ENCODE results near the gene DNAJC5.

DNA sequence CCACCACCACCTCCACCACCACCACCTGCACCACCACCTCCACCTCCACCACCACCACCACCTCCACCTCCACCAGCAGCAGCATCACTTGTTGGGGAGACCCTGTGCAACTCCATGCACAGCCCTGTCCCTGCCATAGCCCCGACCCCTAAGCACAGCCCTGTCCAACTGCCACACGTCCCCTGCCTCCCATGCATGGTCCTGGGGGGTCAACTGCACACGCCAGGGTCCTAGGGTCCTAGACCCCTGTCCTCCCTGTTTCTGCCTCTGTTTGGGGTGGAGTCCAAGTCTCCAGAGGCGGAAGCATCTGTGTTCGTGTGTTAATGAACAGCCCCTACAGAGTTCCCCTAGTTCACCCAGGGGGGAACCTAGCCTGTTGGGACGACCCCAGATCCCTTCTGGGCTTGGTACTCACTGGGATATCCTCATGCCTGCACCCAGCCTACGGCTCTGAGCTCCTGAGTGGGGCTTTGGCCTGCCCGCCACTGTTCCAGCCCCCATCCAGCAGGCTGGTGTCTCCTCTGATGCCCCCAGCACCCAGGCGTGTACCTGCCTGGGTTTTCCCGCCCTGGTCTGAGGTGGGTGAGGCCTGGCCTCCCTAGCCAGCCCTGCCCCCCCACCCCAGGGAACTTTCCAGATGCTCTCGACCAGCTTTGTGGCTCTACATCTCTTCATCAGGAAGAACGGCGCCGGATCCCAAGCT, 2.6 kb upstream of the TNFRSF6B start:
- RRBS: no CpG with 5 or more reads among the region's 14 CpGs

GRCh38 chr20:63698792-63699784, 2.6 kb downstream of the TNFRSF6B start:
- RRBS: 16% methylated on average over 8 of the region's 26 CpGs

DNA sequence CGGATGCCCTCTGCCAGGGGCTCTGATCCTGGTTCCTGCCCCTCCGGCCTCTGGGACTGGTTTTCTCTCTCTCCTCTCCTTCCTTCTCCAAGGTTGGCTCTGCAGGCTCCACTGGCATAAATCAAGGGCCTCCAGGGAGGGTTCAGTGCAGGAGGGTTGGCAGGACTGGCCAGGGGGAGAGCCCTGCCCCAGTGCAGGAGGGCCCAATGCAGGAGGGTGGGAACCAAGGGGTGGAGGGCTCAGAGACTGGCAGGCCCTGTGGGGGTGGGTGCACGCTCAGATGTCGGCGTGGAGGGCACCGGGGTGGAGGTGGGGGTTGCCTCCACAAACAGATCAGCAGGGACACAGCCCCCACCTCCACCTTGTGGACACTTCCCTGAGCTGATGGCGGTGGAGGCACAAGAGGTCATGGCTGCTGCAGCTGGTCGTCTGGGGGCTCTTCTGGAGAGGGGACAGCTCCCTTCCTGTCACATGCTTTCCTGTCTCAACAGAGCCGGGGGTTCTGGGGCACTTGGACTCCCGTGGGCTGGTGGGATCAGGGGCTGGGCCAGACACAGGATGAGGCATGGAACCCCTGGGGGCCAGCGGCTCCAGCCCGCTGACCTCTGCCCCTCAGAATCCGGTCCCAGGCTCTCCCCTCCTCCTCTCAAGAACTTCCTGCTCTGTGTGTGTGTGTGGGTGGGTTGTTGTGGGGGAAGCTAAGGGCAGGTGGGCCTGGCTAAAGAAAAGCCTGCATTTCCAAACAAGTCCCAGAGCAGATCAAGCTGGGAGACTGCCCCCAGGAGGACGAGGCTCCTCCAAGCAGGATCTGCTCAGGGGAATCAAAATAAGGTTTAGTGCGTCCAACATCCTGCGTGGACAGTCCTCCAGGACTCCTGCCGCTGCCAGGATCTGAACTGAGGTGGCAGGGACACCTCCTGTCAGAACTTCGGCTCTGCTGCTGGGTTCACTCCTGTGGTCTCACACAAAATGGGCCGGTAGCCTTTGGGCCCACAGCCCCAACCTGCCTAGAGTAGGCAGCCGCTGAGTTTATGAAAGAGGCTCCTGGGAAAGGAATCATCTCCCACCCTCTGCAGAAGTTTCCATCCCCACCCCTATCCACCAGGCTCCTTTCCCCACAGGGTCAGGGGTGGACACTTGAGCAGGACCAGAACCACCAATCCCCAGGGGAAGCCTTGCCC, 2.6 kb upstream of the ABHD16B start:
- RRBS: 19% methylated on average over 5 of the region's 20 CpGs

GRCh38 chr20:63878762-63879306, 13.8 kb downstream of the TPD52L2 start:
- RRBS: 97% methylated on average over 2 of the region's 8 CpGs

DNA sequence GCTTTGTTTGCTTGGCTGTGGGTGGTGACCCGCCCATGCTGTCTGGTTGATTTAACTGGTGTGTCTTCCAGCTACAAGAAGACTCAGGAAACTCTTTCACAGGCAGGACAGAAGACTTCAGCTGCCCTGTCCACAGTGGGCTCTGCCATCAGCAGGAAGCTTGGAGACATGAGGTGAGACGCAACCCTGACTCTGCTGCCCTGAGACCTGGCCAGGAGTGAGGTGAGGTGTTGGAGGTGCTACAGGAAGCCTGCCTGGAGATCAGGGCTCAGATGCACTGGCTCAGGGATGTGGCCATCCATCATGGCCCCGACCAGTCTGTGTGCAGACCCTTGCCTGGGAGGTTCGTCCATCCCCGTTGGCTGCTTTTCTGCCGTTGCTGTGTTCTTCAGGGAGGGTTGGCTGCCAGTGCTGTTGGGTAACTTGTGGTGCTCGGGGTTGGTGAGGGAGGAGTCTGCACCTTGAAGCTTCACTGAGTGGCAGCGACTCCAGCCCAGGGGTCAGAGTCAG, 12.2 kb upstream of the DNAJC5 start:
- RRBS: no CpG with 5 or more reads among the region's 8 CpGs

GRCh38 chr20:63890738-63891716, 3.9 kb upstream of the DNAJC5 start:
- RRBS: 96% methylated on average over 7 of the region's 30 CpGs

GRCh38 chr20:63894827-63895714, at the start of gene DNAJC5:
TSS of gene DNAJC5 (plus strand) at chr20:63895126.
- RRBS: 1% methylated on average over 71 of the region's 129 CpGs

DNA sequence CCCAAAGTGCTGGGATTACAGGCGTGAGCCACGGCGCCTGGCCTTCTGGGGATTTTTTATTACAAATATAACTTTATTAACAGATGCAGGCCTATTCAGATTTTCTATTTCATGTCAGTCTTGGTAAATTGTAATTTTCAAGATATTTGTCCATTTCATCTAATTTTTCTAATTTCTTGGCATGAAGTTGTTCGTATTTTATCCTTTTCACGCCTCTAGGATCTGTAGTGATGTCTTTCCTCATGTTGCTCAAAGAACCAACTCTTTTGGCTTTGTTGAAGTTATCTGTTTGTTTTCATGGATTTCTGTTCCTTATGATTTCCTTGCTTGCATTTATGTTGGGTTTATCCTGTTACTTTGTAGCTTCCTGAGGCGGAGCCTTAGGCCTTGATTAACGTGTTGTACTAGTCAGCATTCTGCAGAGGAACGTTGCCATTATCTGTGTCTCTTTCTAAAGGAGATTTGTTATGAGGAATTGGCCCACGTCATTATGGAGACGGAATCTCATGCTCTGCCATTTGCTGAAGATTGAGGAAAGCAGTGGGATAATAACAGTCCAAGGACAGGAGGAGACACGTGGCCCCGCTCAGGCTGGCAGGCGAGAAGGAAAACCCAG, 30.0 kb downstream of the UCKL1 start:
- RRBS: no CpG with 5 or more reads among the region's 13 CpGs

GRCh38 chr20:63940129-63940913, 15.9 kb downstream of the UCKL1 start:
- RRBS: 99% methylated on average over 7 of the region's 53 CpGs

DNA sequence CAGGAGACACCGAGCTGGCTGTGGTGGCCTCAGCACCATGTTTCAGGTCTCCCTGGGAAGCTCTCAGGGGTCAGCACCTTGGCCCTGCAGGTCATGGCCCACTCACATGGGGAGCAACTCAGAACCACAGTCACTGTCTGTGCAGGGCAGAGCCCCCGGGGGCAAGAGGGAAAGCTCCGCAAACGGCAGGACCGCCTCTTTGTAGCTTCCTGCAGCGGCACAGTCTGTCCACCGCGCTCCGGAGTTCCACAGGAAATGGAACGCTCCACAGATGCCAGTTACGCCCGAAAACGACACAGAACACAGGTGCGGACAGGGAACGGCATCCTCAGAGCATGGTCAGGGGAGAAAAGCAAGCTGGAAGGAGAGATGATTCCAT, 8.1 kb downstream of the UCKL1 start:
- RRBS: 98% methylated on average over 7 of the region's 15 CpGs

DNA sequence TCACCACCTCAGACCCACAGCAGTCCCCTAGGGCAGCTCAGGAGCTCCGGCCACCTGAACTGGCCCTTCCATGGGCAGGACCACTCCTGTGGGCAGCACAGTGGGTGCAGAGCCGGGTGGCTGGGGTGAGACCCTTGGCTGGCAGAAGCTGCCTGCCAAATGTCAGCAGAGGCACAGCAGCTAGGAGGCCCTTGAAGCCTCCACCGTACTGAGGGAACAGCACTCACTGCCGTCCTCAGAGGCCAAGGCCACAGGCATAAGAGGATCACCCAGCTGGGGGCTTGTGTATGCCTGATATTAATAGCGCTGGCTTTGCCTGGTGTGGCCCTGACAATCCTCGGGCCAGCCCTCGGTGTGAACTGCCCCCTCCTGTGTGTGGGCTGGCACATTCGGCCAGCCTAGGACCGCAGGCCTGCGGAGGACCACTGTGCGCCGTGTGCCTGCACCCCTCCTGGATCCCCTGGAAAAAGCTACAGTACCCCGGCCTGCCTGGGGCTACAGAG, 5.2 kb downstream of the UCKL1 start:
- RRBS: 88% methylated on average over 2 of the region's 13 CpGs

- RRBS: no CpG with 5 or more reads among the region's 16 CpGs
Measured at GRCh38 chr20:63954568-63955061, 1.6 kb downstream of the UCKL1 start.

GRCh38 chr20:63979799-63980706, 611 bp upstream of the SAMD10 start:
- RRBS: 15% methylated on average over 10 of the region's 25 CpGs

GRCh38 chr20:64047259-64048442, 1.8 kb downstream of the SOX18 start:
- RRBS: 97% methylated on average over 8 of the region's 74 CpGs

DNA sequence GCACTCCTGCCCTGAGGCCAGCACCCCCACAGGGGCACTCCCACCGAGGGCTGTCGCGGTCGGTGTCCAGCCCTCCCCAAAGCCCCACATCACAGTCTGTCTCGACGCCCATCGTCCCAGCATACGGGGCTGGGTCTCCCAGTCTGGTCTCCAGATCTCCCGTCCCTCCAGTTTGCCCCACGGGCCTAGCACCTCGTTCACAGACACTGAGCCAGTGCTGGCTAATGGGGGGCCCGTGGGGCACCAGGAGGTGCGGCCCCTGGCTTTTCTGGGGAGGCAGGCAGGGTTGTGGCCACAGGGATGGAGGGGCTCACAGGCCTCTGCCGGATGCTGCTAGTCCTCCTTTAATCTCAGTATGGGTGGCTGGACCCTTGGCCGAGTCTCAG, 1.5 kb upstream of the SOX18 start:
- RRBS: no CpG with 5 or more reads among the region's 15 CpGs

DNA sequence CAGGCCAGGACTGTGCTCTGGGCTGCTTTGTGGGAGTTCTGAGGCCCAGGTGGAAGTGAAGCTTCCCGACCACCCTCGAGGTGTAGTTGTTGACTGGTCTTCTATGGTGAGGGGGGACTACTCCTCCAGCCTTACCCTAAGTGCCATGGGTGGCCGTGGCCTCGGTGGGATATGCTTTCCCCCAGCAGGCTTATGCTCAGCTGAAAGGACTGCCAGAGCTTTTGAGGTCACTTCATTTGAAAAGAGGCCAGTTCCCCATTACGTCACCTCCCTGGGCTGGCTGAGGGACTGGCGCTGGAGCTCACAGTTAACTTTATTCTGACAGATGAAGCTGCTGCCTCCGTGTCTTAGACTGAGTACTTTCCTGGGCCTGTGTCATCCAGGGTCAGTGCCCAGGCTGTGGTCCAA, 42.9 kb upstream of the PCMTD2 start:
- RRBS: no CpG with 5 or more reads among the region's 7 CpGs

DNA sequence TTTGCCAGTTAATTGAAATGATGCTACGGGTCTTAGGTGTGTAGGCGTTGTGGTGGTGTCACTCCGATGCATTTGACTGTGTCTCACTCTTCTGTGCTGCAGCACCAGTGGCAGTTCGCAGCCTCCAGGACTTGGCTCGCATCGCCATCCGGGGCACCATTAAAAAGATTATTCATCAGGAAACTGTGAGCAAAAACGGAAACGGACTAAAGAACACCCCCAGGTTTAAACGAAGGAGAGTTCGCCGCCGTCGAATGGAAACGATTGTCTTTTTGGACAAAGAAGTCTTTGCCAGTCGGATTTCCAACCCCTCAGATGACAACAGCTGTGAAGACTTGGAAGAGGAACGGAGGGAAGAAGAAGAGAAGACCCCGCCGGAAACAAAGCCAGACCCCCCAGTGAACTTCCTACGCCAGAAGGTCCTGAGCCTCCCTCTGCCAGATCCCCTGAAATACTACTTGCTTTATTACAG, 17.6 kb downstream of the PCMTD2 start:
- RRBS: no CpG with 5 or more reads among the region's 20 CpGs

GRCh38 chr20:64273591-64273905, 18.0 kb downstream of the PCMTD2 start:
- RRBS: no CpG with 5 or more reads among the region's 4 CpGs

GRCh38 chr20:64286352-64286793, 30.8 kb downstream of the PCMTD2 start:
- RRBS: 99% methylated on average over 8 of the region's 33 CpGs